Mesenteric fat pad (tissue), 1 donor: ENCODE results near the genes NXPH1 and TMEM106B.

- PRO-cap = no peak
These were observed 83.0 kb upstream of the C1GALT1 start for GRCh38 chr7:7099245-7099934.

DNA sequence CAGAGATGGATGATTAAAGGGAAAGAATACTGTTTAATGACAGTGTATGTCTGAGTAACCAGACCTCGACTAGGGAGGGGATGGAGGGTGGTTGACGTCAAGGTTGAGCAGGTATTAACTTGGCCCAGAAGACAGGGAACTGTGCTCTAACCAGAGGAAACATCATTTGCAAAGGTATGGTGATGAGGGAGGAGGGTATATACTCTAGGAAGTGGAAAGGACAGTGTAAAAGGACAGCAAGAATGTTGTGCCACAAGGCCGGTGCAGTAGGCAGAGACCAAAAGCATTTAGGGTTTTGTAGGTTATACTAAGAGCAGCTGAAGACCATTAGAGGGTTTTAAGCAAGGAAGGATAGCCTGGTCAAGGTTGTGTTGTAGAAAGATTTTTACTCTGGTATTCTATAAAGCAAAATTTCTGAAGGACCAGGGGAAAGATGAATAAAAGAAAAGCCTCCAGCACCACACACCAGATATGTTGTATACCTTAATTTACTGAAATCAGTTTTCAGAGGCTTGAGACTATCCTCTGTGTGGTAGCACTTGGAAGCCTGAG, 3.1 kb downstream of the MIOS start:
- PRO-cap = no peak

DNA sequence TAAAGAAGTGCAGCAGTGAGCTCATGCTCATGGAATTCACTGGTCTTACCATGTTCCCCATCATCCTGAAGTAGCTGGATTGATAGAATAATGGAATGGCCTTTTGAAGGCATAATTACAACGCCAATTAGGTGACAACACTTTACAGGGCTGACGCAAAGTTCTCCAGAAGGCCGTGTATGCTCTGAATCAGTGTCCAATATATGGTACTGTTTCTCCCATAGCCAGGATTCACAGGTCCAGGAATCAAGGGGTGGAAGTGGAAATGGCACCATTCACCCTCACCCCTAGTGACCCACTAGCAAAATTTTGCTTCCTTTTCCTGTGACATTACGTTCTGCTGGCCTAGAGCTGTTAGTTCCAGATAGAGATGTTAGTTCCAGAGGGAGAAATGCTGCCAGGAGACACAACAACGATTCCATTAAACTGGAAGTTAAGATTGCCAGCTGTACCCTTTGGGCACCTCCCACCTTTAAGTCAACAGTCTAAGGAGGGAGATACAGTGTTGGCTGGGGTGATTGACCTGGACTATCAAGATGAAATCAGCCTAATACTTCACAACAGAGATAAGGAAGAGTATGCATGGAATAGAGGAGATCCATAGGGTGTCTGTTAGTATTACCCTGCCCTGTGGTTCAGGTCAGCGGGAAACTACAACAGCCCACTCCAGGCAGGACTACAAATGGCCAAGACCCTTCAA, 8.1 kb upstream of the RPA3 start:
- PRO-cap = no peak

DNA sequence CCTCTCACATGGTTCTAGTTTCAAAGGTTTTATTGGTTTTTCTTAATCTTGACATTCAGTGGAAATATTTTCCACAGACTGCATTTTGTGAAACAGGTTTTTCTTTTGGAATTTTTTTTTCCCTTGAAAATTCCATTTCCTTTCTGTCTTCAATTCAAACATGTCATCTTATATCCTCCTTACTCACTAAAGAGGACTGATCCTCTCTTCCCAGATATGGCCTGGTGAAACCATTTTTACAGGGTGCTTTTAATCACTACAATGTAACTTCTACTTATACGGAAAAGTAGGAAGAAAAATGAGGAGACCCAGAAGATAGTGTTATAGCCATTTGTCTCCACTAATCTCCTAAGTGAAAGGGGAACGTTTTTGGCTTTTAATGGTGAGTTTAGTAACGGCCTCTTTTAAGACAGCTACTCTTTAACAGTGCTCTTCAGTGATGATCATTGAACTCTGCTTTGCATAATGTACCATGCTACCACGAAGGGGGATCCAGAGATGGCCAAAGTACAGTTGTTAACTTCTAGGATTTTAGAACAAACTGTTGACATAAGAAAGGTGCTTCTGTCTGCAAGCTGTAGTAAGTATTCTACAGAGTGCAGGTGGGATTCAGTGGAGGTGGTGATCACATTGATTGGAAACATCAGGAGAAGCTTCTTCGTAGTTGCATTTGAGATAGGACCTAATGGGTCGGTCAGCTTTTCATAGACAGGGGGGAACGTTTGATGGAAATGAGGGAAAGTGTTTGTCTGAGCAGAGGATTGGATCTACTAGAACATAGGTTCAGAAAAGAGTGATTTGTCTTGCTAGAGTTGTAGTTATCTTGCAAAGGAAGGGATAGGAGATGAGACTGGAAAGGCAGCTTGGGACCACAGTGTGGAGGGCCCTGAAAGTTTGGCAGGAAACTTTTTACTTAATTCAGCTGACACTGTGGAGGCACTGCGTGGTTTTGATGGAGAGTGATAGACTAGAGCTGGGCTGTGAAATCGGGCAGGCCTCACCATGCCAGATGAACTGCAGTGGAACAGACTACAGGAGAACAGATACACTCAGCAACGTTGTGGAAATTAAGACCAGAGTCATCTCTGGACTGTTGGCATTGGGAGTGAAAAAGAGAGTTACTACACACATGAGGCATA, 114.2 kb upstream of the RPA3 start:
- PRO-cap = no peak

- PRO-cap = no peak
These were observed 23.9 kb upstream of the GLCCI1 start for GRCh38 chr7:7944389-7945402.

DNA sequence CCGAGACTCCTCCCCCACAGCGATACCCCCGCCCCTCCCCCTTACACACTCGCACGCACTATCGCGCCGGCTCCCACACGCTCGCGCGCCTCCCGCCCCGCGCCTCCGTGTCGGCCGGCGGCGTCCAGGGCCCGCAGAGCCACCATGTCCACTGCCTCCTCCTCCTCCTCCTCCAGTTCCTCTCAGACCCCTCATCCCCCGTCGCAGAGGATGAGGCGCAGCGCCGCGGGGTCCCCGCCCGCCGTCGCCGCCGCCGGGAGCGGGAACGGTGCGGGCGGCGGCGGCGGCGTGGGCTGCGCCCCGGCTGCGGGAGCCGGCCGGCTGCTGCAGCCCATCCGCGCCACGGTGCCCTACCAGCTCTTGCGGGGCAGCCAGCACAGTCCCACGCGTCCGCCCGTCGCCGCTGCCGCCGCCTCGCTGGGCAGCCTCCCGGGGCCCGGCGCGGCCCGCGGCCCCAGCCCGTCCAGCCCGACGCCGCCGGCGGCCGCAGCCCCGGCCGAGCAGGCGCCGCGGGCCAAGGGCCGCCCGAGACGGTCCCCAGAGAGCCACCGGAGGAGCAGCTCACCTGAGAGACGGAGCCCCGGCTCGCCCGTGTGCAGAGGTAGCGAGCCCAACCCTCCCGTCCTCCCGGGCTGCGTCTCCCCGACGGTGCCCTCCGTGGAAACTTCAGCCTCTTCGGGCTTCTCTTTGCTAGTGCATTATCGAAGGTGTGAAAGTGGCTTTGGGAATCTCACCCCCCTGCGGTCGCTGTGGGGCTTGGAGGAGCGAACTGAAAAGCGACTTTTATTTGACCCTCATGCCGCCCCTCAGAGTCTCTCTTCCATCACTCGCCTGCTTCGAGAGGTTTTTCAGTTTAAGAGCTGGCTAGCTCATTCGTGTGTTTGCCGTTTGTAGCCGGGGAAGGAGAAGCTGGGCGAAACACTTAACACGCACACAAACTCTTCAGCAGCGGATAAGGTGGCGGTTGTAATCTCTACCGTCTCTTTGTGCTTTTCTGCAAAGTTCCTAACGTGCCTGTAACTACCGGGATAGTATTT, 929 bp downstream of the GLCCI1 start:
- PRO-cap = no peak

- PRO-cap = no peak
These were observed at the start of gene NXPH1 for GRCh38 chr7:8433395-8433877. NXPH1 (plus strand) TSS chr7:8433609.

DNA sequence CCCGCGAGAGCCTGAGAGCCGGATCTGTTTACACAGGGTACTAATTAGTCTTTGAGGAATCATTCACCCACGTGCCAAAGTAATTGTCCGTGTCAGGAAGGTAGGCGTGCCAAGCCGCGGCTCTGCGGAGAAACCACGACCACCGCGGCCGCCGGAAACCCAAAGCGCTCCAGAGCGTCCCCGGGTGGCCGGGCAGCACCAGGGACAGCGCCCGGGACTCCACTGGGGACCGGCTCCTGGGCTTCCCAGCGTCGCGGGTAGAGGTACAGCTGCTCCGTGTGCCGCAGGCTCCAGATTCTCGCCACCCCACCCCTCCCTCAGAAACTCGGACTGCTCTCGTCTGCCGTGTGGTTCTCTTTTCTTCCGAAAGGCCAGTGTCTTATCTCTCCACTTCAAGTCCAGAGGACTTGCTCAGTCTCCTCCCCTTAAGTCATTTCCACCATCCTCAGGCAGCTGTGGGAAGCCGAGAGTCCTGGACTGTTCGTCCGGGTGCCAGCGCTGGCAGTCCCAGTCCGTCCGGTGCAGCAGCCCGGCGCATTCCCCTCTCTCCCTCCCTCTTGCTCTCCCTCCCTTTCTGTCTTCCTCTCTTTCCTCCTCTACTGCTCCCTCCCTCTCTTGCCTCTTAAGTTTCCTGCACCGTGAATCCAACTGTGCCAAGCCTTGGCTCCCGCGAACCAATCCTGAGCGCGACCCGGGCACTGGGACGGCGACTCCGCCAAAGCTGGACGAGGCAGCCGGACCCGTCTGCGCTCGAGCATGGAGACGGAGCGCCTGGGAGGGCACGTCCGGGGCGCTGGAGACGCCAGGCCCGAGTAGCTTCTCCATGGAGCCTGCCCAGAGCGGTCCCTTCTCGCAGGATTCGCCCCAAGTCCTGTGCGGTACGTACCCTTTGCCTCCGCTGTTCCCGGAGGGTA, 726 bp downstream of the NXPH1 start:
- PRO-cap = no peak

- PRO-cap = no peak
These were observed 1.1 kb upstream of the NDUFA4 start for GRCh38 chr7:10941010-10941560.

DNA sequence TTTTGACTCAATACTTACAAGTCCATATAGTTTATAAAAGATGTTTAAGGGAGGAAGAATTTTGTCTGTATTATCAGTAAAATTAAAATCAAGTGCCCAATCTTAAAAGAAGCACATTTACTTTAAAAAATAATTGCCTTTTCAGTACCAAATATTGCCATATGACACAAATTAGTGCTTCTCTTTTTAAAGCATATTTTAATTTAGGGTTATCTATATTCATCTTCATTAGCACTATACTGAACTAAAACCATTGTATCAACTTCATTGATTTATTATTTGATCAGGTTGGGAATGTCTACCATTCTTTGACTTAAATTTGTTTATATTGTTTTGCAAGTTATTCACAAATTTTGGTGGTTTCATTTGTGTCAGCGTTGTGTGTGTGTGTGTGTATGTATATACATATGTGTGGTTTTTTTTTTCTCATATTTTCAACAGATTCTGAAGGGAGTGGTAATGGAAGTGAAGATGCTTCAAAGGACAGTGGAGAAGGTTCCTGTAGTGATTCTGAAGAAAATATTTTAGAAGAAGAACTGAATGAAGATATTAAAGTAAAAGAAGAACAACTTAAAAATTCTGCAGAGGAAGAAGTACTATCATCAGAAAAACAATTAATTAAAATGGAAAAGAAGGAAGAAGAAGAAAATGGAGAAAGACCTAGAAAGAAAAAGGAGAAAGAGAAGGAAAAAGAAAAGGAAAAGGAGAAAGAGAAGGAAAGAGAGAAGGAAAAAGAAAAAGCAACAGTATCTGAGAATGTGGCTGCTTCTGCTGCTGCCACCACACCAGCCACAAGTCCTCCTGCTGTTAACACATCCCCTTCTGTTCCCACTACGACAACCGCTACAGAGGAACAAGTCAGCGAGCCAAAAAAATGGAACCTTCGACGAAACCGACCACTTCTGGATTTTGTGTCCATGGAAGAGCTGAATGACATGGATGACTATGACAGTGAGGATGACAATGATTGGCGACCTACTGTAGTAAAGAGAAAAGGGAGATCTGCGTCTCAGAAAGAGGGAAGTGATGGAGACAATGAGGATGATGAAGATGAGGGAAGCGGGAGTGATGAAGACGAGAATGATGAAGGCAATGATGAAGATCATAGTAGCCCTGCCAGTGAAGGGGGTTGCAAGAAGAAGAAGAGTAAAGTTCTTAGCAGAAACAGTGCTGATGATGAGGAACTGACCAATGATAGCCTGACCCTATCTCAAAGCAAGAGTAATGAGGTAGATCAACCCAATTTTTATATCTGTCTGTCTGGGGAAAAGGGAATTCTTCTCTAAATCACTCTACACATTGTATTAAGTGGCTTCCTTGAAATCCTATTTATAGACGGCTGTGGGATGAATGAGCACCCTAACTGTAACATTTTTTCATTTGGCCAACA, 8.8 kb downstream of the PHF14 start:
- PRO-cap = no peak

DNA sequence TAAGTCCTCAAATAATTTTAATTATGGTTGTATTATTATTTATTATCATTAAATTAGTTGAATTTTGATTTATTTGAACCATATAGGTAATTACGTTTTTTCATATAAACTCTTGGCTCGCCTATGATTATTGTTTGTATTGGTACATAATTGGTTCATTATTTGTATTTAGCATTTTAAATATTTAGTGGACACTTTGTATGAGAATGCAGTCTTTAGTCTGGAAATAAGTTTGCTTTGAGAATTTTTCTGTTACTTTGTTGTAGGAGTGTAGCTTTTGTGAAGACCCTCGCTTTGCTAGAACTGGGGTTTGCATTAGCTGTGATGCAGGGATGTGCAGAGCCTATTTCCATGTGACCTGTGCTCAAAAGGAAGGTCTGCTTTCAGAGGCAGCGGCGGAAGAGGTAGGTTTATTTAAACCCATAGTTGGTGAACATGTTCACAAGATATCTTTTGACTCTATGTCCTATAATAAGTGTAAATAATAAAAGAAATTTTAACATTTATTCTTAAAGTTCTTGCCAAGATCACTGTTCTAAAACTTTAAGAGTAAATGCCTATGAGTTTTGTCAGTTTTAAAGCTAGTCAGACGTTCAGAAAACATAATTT, 54.8 kb downstream of the PHF14 start:
- PRO-cap = no peak

DNA sequence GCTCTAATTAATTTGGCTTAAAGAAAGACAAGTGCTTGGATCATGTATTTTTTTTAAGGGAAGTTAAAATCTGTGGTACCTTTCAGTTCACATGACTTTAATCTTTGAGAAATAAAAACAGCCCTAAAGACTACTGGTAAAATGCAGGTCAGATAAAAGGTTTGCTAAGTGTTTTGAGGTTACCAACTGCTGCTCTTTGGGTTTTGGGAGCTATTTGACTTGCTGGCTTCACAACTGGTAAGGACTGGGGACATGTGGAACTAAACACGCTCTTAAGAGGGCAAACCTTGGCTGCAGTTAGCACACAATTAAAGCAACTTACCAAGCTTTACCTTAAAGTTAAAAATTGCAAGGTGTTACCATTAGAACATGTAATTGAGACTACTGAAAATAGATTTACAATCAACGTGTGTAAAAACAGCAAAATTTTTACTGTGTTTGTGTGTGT, 220.2 kb downstream of the PHF14 start:
- PRO-cap = no peak

- PRO-cap = no peak
These were observed at the start of gene TMEM106B for GRCh38 chr7:12210860-12212001. TMEM106B (plus strand) TSS chr7:12211294.

GRCh38 chr7:12257580-12258133, 46.6 kb downstream of the TMEM106B start:
- PRO-cap = no peak

- PRO-cap = no peak
These were observed 92.4 kb downstream of the TMEM106B start for GRCh38 chr7:12303383-12303935.

DNA sequence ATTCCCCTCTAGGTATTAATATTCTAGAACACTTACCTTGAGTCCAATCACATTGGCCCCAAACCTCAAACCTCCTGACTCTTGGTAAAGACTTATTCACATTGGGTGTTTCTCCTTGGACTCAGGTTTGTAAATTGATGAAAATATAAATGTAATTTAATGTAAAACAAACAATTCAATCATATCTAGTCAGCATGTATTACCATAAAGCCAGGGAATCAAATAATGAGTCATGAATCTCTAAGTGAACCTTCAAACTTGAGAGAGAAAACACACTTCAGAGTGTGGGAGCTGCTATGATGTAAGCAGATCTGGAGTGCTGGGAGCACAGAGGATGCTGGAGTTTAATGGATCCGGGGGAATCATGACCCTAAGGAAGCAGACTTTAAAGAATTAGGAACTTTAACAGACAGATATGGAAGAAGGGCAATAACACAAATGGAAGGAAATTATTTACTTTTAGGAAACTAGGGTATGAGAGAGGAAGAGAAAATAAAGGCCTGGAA, 5.2 kb upstream of the SCIN start:
- PRO-cap = no peak

DNA sequence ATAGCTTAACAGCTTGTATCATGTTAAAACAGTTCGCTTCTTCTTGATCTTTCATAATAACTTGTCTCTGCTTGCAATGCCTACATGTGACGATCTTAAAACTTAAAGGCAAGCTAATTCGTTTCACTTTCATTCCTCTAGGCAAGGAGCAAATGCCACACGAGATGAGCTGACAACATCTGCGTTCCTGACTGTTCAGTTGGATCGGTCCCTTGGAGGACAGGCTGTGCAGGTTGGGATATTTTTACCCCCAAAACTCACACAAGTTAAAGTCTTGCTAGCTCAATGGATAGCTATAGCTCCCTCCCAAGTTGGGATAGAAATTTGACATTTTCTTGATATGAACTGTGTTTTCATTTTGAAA, 51.5 kb upstream of the ARL4A start:
- PRO-cap = no peak

DNA sequence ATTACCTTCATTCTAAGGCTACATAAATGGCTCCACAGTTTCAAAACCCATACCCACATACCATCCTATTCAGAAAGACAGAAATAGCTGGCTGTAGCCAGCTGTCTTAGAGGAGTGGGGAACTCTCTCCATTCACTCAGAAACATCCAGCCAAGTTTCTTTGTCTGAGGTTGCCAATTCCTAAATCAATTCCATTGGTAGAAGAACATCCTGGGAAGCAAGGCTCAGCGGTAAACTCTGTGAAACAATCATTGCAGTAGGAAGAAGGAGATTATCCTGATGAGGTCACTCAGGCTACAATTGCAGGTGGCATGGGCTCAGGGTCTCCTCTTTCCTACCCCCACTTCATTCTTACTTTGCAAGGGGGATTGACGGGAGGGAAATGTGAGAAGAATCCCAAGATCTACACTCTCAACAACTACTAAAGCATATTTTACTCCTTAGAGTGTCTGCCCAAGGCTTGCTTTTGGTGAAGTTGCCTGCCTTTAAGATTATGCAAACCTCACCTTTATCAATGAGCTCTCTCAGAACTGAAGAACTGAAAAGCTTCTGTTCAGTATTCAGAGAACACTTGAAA, 153.9 kb downstream of the ETV1 start:
- PRO-cap = no peak

DNA sequence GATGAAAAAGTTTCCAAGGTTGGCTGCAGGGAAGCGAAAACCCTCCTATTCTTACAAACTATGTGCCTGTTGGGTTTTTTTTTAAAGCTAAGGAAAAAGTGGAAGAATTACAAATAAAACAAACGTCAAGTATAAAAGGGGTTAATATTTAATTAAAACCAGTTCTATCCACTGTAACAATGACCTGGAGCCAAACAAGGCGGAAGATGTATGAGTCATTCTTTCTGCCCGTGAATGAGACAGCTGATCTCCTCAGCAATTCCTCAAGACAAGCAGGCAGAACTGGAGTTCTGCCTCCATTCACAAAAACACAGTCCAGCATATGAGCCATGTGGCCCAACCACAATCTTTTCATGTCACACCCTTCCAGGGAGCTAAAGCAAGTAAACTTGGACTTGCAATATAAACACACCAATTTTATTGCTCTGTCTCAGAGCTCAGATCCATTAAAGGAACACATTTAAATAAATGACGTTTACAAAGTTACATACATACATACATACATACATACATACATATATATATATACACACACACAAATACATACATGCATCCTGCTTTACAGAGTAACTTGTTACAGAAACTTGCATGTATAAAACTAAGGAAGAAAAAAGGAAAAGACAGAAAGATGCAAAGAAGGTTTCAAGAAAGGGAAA, 8.3 kb downstream of the ETV1 start:
- PRO-cap = no peak

- PRO-cap = no peak
These were observed 3.3 kb downstream of the ETV1 start for GRCh38 chr7:13985904-13986730.